Endothelial cell (in vitro differentiated cells): ENCODE measurements around a stretch of chr12.

DNA sequence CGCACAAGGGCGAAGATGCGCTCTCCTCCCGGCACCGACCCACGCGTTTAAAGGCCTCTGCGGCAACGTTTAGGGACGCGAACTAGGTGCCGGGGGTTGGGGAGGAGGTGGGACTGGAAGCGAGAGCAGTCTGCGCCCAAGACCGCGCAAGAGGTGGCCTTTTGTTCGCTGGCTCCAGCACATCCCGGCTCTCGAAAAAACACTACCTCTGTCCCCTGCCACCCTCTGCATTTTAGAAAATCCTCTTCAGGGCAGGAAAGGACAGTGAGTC lies 1.3 kb downstream of the SLC38A1 start:
- PRO-cap = bidirectional peak, plus-strand start at position 128 of the sequence, minus-strand start at position 49 of the sequence; bidirectional peak, plus-strand start outside the sequence, minus-strand start at position 234 of the sequence

DNA sequence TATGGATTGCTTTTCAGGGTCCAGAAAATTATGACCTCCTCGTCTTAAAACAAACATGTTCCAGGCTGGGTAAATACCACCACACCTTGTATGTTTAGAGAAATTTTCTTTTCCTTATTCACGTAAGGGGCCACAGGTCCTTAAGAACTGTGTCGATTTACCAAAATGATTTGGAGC lies 2.7 kb downstream of the SLC38A2 start:
- PRO-cap = no peak

DNA sequence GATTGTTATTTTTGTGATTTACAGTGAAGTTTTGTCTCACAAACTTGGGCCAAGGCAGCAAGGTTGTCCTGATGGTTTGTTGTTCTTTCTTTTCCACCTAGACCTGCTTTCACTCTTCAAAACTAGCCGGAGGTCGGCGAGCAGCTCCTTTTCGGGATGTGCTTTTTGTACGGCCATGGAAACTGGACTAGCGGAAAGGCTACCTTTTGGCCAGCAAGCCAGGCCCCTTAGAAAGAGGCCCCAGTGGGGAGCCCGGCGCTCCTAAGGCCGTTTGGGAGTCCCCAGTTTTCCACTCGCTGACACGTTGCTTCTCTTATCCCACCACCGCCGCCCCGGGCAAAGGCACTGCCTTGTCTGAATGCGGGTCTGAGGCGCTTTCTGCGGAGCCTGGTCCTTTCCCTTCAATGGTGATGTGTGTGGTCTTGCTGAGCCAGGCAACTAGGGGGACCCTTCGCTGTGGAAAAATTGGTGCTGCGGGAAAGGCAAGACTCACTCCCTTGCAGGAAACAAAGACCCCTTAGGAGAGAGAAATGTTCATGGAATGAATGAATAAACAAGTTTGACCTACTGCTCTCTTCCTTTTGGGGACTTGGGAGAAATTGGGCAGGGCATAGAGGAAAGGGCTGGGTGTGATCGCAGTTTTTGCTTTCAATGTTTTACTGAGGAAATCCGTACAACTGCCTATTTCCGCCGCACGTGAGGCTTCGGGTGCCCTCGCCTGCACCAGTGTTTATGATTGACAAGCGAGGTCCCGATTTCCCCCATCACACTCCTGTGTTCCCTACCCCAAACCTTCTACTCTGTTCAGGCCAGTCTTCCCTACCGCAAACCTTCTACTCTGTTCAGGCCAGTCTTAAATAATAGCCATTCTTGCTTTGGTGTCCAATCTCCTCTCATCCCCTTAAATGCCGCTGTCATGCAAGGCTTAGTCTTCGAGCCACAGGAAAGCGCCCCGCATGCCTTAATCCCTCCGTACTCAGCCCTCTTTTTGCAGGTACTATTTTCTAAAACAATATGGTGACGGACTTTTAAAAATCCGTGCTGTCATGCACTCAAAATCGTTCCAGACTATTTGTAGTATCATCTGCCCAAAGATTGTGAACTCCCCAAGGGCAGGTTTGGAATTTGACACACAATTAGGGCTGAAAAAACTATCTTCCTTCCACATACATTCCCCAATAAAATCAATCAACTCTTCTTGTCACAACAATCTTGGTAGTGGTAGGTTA lies 1.1 kb upstream of the SLC38A2 start:
- PRO-cap = unidirectional peak, minus-strand start at position 180 of the sequence; unidirectional peak, minus-strand start at position 356 of the sequence; unidirectional peak, minus-strand start at position 416 of the sequence

- PRO-cap = bidirectional peak, plus-strand start at chr12:46430639, minus-strand start at chr12:46430424
Observed at GRCh38 chr12:46430315-46431015, 57.9 kb upstream of the SLC38A2 start.

GRCh38 chr12:46459872-46460613 lies 87.5 kb upstream of the SLC38A2 start:
- PRO-cap = no peak

DNA sequence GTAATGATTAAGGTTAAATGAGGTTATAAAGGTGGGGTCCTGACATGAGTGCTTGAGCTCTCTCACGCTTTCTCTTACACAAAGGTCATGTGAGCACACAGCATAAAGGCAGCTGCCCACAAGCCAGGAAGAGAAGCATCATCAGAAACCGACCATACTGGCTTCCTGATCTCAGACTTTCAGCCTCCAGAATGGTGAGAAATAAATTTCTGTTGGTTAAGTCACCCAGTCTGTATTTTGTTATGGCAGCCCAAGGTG lies 97.4 kb upstream of the SLC38A2 start:
- PRO-cap = no peak

GRCh38 chr12:46523371-46524009 lies 150.9 kb upstream of the SLC38A2 start:
- PRO-cap = no peak

DNA sequence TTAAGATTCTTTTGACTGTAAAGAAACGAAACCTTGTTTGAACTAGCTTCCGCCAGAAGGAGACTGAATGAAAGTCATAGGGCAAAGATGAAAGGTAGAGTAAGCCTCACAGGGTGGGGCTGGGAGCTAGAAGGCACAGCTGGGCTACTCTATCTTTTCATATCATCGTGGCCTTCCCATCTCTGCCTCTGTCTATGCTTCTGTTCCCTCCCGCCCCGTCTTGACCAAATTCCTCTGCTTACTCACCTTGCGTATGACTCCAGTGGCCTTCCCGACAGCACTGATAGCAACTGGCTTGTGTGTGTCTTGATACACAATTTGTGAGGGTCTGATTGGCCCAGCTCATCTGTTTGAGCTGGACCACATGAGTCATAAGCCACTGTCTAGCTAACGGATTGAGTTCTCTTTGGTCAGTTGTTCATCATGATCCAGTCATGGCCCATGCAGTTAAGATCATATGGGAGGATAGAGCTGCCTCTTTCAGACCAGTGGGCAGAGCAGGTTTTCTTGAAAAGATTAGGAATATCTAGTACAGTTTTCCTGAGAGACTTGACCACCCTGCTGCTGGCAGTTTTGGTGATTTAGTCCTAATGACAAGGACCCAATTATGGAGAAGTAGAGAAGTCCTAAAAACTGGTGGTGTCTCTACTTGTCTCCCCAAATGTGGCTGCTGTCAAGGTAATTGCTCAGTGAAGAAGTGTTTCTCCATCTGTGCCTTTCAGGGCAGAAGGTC lies 151.6 kb upstream of the SLC38A2 start:
- PRO-cap = no peak

- PRO-cap = no peak
Observed at GRCh38 chr12:46554755-46555201, 182.2 kb upstream of the SLC38A2 start.

DNA sequence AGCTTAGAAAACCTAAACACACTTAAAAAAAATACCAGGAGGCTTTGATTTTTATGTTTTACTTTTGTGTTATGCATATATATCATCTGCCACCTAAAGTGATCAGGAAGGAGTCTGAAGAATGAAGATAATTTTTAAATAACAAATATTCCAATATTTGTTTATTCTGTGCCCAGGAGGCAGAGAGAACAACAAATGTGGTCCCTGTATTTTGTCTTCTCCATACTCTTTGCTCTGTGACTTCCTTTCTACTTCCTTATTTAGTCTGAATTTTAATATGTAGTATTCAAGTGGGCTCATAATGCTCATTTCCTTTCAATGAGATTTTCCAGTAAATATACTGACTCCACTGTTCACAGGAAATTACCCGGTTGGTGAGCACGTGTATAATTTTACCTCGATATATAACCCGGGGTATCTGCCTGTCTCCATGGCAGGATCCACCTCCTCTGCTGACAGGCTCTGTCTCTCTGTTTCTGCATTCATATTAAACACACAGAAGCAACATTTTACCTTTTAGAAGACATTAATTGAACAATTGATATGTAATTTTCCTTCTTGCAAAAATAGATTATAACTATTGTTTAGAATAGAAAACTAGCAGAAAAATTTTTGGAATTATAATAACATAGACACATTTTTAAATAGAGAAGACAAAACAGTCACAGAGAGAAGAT lies 166.0 kb downstream of the SLC38A4 start:
- PRO-cap = no peak

DNA sequence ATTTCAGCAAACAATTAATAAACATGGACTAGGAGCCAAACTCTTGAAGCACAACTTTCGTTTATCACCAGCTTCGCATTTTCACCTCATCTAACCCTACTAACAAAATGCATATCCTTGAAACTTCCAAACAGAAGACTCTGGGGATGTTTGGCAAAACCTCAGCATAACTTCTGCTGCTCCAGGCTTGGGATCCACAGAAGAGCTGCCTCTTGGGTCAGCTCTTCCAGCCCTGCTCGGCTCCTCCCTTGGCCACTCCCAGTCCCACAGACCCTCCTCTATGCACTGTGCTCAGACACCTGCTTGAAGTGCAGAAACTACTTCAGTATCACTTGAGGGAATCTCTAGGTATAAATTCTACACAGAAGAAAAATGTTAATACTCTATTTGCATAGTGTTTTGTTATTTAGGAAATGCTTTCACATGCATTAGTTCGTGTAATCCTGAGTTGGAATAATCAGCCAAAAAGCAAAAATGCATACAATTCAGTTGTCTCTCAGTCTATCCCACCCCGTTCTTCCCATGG lies 110.0 kb upstream of the AMIGO2 start:
- PRO-cap = no peak

DNA sequence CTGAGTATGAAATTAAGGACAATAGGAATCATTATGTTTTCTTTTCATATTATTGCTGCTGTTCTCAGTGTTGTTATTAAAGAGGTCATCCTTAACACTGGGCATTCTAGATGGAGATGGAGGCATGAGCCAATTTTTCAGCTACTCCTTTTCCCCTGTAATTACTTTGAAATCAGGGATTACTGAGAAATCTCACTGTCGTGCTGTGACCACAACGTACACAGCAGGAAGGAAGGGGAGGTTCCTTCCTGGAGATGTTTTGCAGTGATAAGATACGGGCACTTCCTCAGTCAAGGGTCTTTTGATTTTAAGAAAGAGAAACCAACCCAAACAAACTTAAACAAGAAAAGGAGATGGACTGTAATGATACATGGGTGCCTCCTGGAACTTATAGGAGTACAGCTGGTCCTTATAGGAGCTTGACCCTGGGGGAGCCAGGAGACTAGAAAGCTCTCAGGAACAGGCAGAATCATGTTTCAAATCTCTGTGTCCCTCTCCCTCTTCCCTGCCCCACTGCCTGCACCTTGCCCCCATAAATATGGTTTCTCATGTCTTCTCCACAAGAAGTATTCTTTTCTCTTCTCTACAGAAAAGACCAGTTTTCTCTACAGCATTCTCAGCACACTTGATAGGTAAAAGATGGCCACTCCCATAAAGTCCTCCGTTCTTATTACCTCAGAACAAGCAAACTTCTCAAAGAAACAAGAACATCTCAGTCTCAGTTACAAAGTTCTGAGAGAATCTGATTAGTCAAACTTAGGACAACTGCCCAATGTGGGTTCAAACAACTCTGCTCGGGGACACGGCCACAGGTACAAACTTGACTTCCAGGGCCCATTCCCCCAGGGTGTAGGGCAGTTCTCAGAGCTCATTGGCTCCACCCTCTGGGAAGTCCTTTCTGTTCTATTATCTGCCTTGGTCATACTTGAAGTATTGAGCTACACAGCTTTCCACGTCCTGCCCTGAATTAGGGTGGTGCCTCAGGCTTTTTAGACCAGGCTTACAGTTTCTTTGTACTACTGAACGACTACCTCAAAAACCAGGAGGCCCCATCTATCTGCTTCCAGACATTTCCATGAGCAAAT lies 281.2 kb upstream of the AMIGO2 start:
- PRO-cap = bidirectional peak, plus-strand start at position 339 of the sequence, minus-strand start at position 174 of the sequence; bidirectional peak, plus-strand start at position 939 of the sequence, minus-strand start at position 863 of the sequence

GRCh38 chr12:47636910-47637339 lies 68.9 kb downstream of the RPAP3 start:
- PRO-cap = no peak

DNA sequence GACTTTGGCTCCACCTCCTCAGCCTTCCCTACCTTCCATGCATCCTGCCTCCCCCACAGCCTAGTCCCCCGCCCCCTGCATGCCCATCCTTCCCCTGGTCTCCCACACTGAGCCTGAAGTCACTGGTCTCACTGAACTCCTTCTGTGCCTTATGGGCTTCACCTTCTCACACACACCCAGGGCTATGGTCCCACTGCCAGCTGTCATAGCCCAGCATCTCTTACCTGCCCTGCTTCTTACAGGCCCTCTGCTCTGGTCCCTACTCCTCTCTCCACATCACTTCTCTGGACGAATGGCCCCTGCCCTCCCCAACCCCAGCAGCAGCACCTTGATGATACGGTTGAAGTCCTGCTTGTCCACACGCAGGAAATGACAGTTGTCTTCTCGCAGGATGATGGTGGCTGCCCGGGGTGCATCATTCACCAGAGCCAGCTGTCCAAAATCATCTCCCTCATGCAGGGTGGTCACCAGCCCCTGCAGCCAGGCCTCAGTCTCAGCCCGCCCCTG lies 9.6 kb downstream of the RAPGEF3 start:
- PRO-cap = no peak

GRCh38 chr12:47759708-47760063 lies 1.0 kb upstream of the RAPGEF3 start:
- PRO-cap = bidirectional peak, plus-strand start at chr12:47759919, minus-strand start at chr12:47759772

DNA sequence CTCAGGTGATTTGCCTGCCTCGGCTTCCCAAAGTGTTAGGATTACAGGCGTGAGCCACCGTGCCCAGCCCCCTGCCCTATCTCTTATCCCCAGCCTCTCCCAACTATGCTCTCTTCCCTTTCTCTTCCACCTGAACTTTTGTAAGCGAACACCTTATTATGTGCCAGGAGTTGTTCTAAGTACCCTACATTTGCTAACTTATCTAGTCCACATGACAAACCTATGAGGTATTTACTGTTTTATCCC lies 12.6 kb downstream of the HDAC7 start:
- PRO-cap = unidirectional peak, minus-strand start at position 136 of the sequence

DNA sequence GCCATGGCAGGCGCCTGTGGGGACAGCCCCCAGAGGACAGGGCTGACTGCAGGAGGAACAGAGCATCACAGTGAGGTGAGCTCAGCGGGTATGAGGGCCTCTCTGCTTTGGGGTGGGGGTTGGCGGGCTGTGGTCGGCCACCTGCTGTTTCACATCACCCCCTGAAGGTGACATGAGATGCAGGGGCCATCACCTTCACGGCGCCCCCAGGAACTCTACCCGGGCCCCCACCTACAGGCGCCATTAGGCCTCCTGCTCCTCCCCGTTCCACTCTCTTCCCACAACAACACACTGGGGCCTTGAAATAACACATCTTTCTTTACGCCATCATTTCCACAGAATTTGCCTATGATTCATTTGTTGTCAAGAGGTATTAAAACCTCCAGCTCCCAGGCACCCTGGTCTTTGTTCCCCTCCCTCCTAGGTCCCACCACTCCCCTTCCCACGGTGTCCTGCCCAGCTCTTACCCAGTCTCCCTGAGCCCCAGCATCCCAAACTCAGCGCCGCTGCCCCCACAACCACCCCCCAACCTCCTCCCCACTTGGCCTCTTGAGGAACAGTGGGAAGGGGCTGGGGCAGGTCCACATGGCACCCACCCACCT lies 12.7 kb upstream of the HDAC7 start:
- PRO-cap = no peak

DNA sequence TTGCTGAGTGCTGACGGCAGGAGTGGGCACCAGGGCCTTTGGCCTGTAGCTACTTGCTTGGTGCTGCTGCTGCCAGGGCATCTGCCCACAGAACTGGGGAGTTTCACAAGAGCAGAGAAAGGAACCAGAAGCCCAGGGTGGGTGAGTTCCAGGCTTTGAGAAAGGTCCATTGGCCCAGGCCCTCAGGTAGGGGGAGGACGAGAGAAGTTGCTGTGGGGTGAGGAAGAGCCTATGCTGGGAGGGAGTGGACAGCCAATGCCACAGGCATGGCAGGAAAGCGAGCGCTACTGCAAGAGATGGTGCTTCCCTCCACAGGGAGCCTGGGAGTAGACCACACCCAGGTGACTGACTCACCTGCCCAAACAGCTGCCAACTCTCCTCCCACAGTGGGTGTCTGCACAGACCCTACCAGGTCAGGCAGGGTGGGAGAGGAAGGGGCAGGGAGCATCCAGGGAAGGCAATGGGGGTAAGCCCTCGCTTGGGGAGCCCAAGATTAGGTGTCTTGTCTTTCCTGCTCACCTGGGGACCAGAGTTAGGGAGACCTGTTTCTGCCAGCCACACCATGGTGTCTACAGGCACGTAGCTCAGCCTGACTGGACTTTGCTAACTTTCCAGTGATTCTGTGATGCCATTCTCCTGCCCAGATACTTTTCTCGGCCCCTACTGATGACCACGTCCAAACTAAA lies 39.1 kb upstream of the HDAC7 start:
- PRO-cap = no peak

DNA sequence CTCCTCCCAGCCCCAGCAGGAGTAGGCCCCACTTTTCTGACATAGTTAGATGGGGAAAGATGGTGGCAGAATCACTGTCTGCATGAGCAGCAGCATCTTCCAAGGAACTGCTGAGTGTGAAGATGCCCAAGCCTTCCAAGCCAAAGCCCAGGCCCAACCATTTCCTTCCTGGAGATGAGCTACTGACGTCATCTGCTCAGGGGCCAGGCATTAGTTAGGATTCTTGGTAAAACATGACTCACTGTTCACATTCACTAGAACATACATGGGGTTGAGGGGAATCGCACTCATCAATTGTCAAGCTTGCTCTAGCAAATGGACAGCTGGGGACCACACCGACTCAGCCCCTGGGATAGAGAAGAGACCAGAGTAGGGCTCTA lies 37.2 kb downstream of the VDR start:
- PRO-cap = no peak

- PRO-cap = no peak
Observed at GRCh38 chr12:47881966-47882270, 22.9 kb downstream of the VDR start.